NCI-H460 (cell line): ENCODE measurements around the gene ZNF839.

RAMPAGE:
- cytosol, long total RNA: no peak
- long total RNA: no peak
- nucleus, long total RNA: no peak
Measured at GRCh38 chr14:101520886-101521300, 240.6 kb upstream of the PPP2R5C start.

DNA sequence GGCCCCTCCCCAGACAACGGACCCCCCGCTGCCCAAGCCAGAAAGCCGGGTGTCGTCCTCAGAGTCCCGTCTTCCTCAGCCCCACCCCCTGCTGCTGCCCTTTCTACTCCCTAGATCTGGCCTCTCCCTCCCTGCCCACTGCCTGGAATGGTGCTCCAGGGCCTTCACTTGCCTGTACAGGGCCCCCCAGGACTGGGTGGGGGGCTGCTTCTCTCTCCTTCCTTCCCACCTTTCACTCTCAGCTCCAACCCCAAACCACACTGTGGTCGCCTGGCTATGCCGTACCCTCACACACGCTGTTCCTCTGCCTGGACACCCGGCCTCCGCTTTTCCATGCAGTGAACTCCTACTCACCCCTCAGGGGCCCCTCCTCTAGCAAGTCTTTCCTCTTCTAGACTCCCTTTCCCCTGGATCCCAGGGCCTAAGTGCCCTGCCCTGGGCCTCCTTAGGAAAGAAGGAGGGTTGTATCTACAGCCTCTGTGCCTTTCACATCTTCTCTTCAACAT, 225.8 kb upstream of the PPP2R5C start:
RAMPAGE:
- cytosol, long total RNA: no peak
- long total RNA: no peak
- nucleus, long total RNA: no peak

DNA sequence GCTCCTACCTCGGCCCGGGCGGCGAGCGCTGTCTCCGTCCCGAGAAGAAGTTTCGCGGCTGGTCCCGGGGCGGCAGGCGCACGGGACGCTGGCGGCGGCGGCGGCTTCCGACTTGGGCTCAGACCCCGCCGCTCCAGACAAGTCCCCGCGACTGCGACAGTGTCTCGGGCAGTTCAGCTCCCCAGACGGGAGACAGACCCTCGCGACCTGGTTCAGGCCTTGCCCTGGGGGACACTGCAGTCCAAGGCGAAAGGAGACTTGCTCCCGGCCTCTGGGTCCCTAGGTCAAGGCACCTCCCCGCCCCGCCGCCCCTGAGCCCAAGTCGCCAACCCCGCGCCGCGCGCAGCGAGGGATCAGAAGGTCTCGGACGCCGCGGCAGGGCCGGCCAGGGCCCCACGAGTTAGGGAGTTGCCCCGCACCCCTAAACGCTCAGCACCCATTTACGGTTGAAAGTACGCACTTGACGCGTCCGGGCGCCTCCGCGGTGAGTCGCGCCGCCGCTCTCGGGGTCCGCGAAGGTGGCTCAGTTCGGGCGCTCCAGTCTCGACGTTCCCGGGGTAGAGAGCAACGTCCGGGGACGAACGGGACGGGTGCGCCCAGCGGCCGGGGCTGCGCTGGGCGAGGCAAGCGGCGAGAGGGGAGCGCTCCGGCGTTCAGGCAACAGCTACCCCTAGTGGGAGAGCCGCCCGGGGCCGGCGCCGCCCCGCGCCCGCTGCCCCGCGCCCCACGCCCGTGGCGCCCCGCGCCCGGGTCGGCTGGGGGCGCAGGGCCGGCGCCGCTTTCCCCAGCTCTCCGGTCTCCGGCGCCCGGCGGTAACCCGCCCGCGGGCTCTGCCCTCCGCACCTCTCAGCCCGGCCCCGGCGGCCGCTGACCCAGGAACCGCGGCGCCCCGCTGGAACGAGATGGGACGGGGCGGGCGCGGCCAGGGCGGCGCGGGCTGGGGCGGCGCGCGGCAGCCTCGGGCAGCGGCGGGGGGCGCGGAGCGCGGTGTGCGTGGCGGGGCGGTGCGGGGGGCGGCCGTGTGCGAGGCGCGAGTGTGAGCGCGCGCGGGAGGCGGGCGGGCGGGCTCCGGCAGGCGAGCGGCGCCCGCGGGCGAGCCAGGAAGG, 201.4 kb upstream of the PPP2R5C start:
RAMPAGE:
- cytosol, long total RNA: no peak
- long total RNA: no peak
- nucleus, long total RNA: no peak

RAMPAGE:
- cytosol, long total RNA: no peak
- long total RNA: no peak
- nucleus, long total RNA: no peak
Measured at GRCh38 chr14:101709788-101710576, 51.5 kb upstream of the PPP2R5C start.

RAMPAGE:
- cytosol, long total RNA: no peak
- long total RNA: no peak
- nucleus, long total RNA: no peak
Measured at GRCh38 chr14:101715226-101715996, 46.1 kb upstream of the PPP2R5C start.

DNA sequence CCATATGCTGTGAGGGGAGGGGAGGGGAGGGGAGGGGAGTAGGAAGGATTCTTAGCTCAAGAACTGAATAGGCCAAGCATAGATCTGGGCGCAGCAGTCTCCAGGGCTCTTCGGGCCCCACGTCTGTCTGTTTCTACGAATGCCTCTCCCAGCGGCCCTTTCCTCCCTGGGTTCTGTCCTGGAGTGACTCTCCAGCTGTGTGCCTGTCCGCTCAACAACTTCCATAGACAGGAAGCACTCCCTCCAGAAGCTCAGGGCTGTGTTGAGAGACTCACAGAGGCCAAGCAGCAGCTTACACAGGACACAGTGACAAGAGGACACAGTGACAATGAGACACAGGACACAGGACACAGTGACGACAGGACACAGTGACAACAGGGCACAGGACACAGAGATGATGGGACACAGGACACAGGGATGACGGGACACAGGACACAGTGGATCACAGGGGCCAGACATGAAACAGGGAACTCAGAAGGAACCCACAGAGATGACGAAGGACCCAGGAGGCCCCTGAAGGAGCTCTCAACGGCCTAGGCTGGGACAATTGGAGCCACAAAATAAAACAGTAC, 42.3 kb upstream of the PPP2R5C start:
RAMPAGE:
- cytosol, long total RNA: no peak
- long total RNA: no peak
- nucleus, long total RNA: no peak

DNA sequence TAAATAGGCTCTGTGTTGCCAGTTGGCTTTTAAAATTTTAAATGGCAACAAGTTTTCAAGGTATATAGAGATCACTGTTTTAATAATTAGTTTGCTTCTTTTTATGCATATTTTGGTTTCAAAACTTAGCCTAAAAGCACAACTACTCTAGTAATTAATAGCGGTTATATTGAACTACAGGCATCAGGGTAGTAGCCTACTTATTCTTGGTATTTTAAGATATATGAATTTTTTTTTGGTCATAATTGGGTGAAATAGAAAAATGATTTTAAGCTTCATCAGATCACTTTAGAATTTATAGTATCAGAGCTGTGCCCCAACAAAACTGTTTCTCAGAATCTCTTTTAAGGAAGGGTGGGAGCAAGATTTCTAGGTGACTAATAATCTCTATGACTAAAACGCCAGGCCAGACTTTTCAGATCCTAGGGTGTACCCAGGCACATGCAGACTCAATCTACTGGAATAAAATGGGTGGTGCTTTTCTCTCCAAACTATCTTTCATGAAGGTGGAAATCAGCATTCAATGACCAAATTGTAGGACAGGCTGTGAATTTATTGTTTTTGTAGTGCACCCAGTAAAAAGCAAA, 49.2 kb downstream of the PPP2R5C start:
RAMPAGE:
- cytosol, long total RNA: no peak
- long total RNA: no peak
- nucleus, long total RNA: no peak

DNA sequence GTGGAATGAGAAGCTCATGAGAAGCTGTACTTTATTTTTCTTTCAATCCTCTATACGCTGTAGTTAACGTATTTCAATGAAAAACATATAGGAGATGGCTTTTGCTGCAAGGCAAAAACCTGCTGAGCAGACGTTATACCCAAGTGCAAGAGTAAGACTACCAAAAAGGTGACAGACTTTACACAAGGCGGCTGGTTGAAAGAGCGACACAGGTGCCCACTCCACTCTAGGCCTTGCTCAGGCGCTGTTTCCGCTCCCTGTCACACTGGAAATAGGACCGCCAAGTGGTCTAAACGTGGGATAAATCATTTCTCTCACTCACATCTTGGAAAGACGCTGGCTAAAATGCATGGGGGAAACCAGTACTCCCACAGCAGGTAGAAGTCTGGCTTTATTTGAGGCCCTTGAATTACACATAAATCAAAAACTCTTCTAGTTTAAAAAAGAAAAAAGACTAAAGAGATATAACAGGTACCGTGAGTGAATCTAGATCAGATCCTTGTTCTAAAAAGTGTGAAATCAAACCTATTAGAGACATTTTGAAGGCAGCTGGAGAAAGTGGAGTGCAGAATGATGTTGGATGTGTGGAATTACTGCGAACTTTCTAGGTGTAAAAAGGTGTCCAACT, 54.6 kb downstream of the PPP2R5C start:
RAMPAGE:
- cytosol, long total RNA: no peak
- long total RNA: no peak
- nucleus, long total RNA: no peak

DNA sequence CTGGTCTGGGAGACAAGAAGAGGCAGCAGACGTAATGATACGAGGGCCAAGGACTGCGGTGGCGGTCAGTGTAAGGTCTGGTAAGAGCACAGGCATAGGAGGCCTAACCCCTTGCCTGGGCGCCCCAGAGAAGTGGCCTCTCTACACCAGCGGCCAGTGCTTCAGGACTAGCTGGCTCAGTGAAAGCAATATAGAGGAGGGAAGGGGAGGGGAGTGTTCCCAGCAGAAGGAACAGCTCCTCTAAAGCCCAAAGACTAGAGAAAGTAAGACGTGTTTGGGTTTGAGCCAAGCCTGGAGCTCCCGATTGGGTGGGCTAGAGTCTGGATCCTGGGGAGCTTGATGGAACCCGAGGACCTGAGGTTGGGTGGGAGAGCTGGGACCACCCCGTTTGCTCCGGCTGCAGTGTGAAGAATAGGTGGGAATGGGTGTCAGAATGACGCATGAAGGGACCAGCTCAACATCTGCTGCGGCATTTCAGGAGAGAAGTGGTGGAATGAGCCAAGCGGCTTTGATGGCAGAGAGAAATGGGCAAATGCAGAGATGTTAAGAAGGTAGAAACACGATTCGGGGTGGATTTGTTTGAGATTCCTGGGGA, 99.8 kb upstream of the DYNC1H1 start:
RAMPAGE:
- cytosol, long total RNA: no peak
- long total RNA: no peak
- nucleus, long total RNA: no peak

GRCh38 chr14:101875692-101876424, 88.5 kb upstream of the DYNC1H1 start:
RAMPAGE:
- cytosol, long total RNA: no peak
- long total RNA: no peak
- nucleus, long total RNA: no peak

RAMPAGE:
- cytosol, long total RNA: no peak
- long total RNA: no peak
- nucleus, long total RNA: no peak
Measured at GRCh38 chr14:101887913-101888687, 76.3 kb upstream of the DYNC1H1 start.

GRCh38 chr14:101980234-101981144, 16.1 kb downstream of the DYNC1H1 start:
RAMPAGE:
- cytosol, long total RNA: no peak
- long total RNA: no peak
- nucleus, long total RNA: no peak

GRCh38 chr14:101989871-101990332, 25.5 kb downstream of the DYNC1H1 start:
RAMPAGE:
- cytosol, long total RNA: no peak
- long total RNA: no peak
- nucleus, long total RNA: no peak

DNA sequence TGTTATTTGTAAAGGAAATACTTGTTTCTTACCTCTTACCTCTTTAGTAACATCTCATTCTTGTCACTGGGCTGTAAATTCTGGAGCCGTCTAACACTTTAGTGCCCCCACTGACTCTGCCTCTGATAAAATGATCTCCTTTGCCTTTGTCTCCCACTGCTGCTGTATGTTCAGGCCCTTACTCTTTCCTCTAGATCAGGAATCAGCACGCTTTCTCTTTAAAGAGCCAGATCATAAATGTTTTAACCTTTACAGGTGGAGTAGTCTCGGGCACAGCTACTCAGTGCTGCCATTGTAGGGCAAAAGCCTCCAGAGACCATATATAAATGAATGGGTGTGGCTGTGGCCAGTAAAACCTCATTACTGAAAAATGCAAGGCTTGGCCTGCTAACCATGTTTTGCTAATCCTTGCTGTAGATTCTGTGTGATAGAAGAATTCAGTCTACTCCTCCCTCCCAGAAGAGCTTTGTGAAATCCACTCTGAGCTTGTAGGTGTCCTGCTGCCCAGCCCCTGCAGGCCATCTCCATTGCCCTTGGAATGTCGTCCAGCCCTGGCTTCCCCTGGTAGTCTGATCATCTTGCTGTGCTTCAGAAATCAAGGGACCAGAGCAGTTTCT, 58.2 kb downstream of the HSP90AA1 start:
RAMPAGE:
- cytosol, long total RNA: no peak
- long total RNA: no peak
- nucleus, long total RNA: no peak

GRCh38 chr14:102186971-102187754, 47.5 kb downstream of the WDR20 start:
RAMPAGE:
- cytosol, long total RNA: no peak
- long total RNA: no peak
- nucleus, long total RNA: no peak

DNA sequence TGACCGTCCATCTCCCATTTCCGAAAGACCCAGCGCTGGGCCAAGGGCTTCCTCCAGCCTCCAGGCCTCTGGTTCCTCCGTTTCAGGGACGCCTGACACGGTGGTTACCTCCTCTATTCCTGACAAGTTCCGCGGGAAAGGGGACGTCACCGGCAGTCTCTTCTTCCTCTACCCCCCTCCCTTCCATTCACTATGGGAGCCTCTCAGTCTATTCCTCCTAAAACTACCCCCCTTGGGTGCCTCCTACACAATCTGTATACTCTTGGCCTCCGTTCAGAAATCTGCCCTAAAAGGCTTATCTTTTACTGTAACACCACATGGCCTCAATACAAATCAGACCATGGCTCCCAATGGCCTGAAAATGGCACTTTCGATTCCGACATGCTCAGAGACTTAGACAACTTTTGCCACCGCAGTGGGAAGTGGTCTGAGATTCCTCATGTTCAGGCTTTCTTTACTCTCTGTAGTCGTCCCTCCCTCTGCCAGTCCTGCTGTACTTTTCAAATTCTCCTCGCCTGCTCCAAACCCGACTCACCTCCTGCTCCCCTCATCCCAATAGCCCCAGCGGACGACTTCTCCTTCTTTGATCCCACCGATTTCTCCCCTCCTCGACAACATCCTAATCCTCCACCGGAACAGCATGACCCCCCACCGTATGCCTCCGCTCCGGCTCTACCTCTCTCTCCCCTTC, 70.4 kb downstream of the MOK start:
RAMPAGE:
- cytosol, long total RNA: no peak
- long total RNA: no peak
- nucleus, long total RNA: no peak

GRCh38 chr14:102235113-102235852, 69.7 kb downstream of the MOK start:
RAMPAGE:
- cytosol, long total RNA: no peak
- long total RNA: no peak
- nucleus, long total RNA: no peak

DNA sequence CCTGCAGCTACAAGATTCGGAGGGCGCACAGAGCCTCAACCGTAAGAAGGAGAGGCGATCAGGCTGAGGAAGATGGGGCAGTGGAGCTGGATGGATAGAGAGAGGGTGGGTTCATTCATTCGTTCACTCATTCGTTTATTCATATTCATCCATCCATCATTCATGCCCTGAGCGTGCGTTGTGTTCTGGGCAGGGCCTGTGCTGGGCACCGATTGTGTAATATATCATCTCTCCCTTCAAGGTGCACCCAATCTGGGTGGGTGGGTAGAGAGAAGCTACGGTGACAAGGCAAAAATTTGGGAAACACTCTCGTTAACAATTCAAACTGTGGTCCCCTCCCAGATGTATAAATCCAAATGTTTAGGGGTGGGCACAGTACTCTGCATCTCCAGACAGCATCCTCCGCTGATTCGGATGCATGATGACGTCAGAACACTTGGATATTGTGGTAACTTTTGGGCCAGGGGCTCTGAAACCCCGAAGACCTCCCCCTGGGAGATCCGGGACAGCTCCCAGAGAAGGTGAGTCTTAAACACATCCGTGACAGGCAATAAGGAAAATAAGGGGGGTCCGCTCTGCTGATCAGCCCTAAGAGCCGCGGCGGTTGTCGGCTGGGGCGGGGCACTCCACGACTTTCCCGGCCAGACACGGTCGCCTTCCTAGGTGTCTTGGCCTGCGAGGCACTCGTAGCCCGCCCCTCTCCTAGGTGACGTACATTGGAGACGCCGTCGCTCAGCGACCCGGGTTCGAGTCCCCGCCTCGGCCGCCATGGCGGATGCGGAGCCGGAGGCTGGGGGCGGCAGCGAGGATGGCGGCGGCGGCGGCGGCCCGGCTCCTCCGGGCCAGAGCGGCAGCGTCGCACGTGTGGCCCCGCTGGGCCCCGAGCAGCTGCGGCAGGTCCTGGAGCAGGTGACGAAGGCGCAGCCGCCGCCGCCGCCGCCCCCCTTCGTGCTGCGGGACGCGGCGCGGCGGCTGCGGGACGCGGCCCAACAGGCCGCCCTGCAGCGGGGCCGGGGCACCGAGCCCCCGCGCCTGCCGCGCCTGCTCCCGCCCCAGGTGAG, at the start of gene ZNF839:
TSS of gene ZNF839 (plus strand) at position 749 of the 1,061 bp plus-strand sequence.
RAMPAGE:
- cytosol, long total RNA: no peak
- long total RNA: no peak
- nucleus, long total RNA: no peak

GRCh38 chr14:102362005-102362456, 659 bp downstream of the CINP start:
RAMPAGE:
- cytosol, long total RNA: no peak
- long total RNA: no peak
- nucleus, long total RNA: no peak

RAMPAGE:
- cytosol, long total RNA: no peak
- long total RNA: no peak
- nucleus, long total RNA: no peak
Measured at GRCh38 chr14:102508751-102509414, 693 bp downstream of the ANKRD9 start.